SJSA1 (cell line): ENCODE measurements around the gene KHDC1L.

DNA sequence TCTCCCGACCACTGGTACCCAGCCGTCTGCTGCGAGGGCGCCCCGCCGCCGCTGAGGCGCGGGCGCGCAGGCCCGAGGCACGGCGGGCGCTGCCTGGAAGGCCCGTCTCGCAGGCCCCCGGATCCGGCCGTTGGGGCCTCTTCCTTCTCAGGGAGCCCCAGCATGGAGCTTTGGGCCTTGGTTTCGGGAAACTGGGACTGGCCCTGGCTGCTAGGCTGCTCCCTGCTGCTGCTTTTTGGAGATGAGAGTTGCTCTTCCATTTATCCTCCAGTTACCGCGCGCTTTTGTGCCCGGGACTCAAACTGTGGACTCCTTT is 787 bp downstream of the PHF3 start:
- RAMPAGE, long total RNA, result no peak

DNA sequence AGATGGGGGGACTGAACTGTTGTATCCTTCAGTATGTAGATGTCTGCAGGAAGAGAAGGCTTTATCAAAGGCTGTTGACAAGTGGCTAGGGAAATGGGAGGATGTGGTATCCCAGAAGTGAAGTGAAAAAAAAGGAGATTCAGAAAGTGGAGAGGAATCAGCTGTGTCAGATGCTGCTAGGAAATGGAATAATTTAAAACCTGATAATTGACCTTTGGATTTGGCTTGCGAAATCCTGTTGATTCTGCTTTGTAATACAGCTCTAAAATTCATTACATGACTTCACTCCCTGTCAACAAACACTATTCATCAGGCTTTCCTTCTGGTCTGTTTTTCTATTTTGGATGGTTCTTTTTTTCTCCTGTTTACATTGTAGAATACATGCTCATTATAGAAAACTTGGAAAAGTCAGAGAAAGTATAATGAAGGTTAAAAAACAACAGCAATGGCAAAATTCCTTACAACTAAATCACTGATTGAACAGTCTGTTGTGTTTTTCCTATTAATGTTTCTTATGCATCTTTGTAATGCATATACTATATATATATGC is 41.8 kb downstream of the PHF3 start:
- RAMPAGE, long total RNA, result no peak

DNA sequence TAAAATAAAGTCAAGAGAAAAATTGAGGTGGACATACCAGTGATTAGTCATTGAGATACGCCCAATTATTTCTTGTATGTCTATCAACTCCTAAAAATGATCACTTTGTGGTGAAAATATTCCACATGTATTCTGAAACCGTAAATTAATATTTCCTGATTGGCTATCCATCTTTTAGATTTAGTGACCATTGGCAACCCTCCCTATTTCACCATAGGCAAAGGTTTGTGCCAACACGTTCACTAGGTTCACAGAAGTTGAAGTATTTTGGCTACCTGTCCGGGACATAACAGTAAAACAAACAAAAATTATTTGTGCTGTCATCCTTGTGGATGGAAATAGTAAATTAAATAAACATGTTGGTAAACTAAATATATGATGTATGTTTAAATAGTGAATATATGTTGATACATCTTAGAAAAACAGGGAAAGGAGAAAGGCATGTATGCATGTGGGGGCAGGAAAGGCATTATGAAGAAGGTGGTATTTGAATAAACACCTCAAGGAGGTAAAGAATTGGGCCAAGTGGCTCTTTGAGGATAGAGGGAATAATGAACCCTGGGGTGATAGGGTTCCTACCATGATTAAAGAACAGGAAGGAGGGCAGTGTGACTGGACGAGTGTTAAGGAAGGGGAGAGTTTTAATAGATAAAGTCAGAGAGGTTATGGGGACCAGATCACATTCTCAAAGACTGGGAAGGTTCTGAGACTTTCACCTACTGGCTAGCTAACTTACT is 97.1 kb downstream of the PHF3 start:
- RAMPAGE, long total RNA, result no peak

GRCh38 chr6:67880594-67881495 is 754.2 kb upstream of the ADGRB3 start:
- RAMPAGE, long total RNA, result no peak

DNA sequence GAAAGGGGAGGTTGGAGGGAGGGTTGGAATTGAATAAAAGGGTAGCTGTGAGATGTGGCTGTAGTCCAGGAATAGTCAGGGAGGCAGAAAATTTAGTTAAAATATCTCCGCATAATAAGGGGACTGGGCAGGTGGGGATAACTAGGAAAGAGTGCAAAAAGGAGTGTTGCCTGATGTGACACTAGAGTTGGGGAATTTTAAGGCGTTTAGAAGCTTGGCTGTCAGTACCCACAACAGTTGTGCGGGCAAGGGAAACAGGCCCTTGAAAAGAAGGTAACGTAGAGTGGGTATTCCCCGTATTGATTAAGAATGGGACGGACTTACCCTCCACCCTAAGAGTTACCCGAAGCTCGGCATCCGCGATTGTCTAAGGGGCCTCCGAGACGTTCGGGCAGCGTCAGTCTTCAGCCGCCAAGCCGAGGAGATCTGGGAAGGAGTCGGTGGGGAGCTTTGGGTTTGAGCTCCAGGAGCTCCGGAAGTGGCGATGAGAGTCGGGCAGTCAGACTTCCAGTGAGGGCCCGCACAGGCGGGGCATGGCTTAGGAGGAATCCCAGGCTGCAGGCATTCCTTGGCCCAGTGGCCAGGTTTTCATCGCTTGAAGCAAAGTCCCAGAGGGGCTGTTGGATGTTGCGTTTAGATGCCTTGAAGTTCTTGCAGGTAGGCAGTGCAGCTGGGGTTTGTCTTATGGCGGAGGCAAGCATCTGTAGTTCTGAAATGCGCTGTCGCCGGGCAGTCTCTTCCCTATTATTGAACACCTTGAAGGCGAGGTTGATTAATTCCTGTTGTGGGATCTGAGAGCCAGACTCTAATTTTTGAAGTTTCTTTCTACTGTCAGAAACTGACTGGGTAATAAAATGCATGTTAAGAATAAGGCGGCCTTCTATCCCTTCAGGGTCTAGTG is 748.2 kb upstream of the ADGRB3 start:
- RAMPAGE, long total RNA, result no peak

DNA sequence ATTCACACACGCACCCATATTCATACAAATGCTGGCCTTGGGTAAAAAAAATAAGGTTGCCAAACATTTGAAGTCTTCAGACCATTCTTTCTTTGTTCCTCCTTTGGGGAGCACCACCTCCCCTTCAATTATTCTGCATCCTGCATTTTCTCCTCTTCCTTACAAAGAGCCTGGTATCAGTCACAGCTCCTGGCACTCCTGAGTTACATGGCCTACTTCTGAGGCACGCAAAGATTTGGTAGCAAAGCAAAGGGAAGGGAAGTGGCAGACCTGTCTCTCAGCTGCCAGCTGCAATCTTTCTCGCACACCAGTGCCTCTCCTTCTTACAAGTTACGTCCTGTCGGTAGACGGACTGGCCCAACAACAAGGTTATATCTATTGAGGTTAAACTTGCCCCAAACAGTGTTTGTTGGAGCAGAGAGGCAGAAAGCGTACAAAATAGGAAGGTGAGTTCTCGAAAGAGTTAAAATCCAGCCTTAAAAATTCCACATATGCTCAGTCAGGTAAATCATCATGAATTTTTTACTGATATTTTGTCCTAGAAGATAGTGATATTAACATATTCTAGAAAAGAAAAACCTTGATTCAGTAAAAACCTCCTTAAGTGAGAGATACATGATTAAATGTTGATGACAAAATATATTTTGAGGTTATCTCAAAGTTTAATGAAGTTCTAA is 15.9 kb upstream of the FAM135A start:
- RAMPAGE, long total RNA, result no peak

DNA sequence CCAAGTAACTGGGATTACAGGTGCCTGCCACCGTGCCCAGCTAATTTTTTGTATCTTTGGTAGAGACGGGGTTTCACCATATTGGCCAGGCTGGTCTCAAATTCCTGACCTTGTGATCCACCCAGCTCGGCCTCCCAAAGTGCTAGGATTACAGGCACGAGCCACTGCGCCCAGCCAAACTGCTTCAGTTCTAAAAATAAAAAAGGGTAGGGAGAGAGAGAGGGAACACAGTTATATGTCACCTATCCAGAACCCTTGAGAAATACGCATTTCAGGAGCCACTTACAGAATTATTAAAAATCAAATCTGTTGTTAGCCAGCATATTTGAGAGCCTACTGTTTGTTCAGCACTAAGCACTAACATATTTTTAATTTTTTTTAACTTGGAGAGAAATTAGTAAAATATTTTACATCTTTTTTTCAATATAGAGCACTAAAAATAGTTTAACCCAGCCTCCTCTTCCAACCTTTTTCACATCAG is 14.1 kb upstream of the SDHAF4 start:
- RAMPAGE, long total RNA, result no peak

- RAMPAGE, long total RNA, result no peak
These were observed 120.7 kb downstream of the SMAP1 start for GRCh38 chr6:70788439-70788776.

- RAMPAGE, long total RNA, result no peak
These were observed 141.3 kb downstream of the B3GAT2 start for GRCh38 chr6:70815440-70816068.

GRCh38 chr6:71478475-71479513 is 190.2 kb downstream of the OGFRL1 start:
- RAMPAGE, long total RNA, result no peak

- RAMPAGE, long total RNA, result no peak
These were observed 207.3 kb downstream of the OGFRL1 start for GRCh38 chr6:71495827-71496319.

GRCh38 chr6:72778892-72779535 is 157.2 kb downstream of the KCNQ5 start:
- RAMPAGE, long total RNA, result no peak

DNA sequence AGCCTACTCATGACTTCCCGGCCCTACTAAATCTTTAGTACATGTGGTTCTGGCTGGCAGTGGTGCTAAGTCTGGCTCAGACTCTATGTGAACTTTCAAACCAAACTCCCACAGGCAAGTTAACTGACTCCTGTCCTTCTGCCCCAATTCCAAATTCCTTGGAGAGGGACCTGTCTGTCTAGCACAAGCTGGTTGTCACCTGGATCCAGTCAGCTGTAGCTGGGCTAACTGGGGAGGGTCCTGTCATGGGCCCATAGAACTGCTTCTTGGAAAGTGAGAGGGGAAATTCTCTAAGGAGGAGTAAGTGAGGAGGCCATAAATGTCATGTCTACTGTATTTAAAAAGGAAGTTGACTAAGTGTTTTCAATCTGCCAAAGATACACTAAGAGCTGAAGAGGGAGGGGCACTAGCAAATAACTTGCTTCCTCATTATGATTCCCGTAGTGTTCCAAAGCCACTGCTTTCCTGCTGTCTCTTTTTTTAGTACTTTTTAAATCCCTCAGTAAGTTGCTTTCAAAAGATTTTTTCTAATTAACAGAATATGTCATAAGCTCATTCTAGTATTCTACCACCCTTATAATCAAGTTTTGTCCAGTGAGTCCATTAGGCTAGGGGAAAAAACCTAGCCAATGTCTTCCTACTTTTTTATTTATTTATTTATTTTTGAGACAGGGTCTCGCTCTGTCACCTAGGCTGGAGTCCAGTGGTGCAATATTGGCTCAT is 240.3 kb downstream of the KCNQ5 start:
- RAMPAGE, long total RNA, result no peak

DNA sequence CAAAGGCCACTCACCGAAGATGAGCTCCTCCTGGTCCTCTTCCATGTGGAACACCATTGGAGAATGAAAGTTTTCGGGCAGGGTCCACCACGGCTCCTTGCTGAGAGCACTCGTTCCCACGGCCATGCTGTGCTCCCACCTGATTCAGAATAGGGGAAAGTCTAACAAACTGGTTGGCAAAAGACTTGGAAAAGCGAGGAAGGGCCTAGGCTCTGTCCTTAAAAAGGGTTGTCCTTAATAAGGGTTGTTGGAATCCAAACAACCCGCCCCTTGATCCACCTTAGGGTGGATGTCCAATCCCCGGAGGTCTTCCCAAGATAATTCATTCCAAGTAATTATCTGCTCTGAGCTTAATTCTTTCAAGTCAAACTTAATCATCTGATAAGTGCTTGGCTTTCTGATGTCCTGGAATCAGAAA is at the start of gene KHDC1L:
KHDC1L (minus strand) TSS at position 214 of the 418 bp plus-strand sequence.
- RAMPAGE, long total RNA, result no peak

GRCh38 chr6:73299327-73299689 is 36.3 kb upstream of the KHDC1 start:
- RAMPAGE, long total RNA, result no peak

DNA sequence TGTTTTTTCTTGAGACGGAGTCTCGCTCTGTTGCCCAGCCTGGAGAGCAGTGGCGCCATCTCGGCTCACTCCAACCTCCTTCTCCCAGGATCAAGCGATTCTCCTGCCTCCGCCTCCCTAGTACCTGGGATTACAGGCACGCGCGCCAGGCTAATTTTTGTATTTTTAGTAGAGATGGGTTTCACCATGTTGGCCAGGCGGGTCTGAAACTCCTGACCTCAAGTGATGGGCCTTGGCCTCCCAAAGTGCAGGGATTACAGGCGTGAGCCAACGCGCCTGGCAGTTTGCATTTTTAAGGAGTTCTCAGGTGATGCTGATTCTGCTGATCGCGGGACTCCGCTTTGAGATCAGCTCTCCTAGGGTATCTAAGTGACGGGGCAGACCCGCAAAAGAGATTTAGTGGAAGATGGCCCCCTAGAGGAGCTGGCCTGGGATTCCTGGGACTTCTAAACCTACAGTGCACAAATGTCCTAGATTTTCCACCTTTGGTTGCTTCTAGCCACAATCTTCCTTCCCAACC is 45.2 kb downstream of the DPPA5 start:
- RAMPAGE, long total RNA, result no peak

DNA sequence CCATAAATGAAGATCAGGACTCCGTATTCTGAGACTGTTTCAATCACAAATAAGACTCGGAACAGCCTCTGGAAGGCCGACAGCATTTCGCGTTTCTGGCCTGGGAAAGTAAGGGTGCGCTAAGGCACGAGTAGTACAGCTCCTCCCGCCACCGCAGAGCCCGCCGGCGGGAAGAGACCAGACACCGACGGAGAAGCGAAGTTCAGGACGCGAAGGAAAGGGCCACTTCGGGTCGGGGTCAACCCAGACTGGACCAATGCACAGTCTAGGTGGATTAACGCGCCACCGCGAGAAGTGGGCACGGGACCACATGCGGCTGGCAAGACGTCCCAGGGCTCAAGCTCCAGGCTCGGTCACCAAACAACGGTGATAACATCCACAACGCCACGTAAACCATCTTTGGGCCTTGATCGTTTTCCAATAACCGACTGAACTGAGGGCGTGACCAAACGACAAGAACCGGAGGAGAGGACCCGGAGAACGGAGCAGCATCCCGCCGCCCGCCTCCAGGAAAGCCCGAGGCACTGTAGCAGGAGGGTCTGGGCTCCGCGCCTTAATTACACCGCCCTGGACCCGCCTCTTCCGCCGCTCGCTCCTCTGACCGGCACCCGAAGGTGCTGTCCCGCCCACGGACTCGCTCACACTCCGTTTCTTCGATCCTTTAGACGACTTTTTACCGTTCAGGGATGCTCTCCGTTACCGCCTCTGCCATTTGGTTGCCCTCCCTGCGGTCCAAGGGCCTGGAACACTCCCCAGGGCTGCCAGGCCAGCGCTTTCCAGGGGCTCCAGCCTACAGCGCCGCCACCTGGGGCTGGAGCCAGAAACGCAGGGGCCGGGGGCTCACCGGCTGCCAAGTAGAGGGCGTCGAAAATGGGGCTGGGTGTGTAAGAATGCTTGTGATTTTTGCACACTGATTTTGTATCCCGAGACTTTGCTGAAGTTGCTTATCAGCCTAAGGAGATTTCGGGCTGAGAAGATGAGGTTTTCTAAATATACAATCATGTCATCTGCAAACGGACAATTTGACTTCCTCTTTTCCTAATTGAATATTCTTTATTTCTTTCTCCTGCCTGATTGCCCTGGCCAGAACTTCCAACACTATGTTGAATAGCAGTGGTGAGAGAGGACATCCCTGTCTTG is 44.1 kb downstream of the DPPA5 start:
- RAMPAGE, long total RNA, result no peak

DNA sequence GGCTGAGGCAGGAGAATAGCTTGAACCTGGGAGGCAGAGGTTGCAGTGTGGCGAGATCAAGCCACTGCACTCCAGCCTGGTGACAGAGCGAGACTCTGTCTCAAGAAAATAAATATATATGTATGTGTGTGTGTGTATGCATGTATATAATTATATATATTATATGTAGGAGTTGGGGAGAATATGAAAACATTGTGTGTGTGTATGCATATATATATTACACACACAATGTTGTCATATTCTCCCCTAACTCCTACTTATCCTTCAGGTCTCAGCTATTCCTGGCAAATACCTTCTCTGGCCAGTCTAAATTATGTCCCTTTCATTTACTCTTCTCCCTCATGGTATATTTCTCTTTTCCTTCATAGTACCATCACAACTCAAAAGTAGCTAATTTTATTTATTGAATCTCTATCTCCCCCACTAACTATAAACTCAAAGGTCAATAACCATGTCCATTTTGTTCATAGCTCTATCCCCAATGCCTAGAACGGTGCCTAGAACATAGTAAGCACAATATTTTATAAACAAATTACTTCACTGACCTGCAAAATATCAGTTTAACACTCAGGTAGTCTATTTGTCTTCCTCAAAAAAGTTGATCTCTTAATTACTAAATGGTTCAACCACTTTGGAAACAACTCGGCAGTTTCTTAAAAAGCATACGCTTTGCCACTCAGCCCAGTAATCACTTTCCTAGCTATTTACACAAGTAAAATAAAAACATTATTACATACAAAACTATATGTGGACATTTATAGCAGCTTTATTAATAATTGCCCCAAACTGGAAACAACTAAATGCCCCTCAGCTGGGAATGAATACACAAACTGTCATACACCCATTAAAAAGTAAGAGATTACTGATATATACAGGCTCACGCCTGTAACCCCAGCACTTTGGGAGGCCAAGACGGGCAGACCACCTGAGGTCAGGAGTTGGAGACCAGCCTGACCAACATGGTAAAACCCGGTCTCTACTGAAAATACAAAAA is 7.6 kb downstream of the EEF1A1 start:
- RAMPAGE, long total RNA, result no peak

- RAMPAGE, long total RNA, result no peak
These were observed 1.1 kb downstream of the EEF1A1 start for GRCh38 chr6:73519803-73520029.

DNA sequence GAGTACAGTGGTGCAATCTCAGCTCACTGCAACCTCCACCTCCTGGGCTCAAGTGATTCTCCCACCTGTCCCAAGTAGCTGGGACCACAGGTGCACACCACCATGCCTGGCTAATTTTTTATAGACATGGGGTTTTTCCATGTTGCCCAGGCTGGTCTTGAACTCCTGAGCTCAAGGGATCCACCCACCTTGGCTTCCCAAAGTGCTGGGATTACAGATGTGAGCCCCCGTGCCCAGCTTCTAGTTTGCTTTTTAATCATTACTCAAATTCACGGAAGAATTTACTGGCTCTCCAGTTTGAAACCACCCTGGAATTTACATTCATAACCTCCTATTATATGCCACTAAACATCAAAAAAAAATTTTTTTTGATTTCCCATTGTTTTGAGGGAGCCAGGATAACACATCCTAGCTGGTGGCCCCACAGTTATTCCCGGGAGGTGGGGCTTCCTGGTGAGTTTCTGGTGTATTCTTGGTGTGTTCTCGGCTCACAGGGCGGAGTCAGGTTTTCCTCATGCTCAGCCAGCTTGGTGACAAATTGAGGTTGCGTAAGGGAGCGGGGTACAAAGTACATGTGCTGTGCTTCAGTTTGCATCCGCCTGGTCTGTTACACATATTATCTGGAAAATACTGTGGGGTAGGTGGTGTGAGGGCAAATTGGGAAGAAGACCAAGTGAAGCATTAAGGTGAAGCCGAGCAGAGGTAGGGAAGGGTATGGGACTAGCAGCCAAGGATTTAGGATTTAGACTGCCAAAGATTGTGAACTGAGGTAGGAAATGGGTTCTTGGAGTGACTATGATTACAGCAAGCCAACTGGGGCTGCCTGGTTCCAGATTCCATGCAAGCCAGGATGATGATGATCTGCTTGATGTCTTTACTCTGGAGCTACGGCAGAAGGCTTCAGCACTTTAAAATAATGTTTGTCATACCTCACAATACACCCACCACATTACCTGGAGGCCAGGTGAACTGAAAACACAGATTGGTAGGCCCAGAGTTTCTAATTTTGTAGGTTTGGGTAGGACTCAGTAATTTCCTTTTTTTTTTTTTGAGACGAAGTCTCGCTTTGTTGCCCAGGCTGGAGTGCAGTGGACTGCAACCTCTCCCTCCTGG is 46.2 kb upstream of the EEF1A1 start:
- RAMPAGE, long total RNA, result no peak